Right cardiac atrium (tissue), 1 donor: ENCODE measurements around the genes PRRC2B and NTNG2.

- PRO-cap: no peak
Observed at GRCh38 chr9:131098237-131099213, 2.2 kb downstream of the AIF1L start.

GRCh38 chr9:131189763-131190366, 64.5 kb downstream of the NUP214 start:
- PRO-cap: no peak

- PRO-cap: no peak
Observed at GRCh38 chr9:131279210-131279674, 2.9 kb upstream of the FAM78A start.

- PRO-cap: bidirectional peak, plus-strand start at chr9:131394113, minus-strand start at chr9:131393779; bidirectional peak, plus-strand start at chr9:131394289, minus-strand start at chr9:131394223
Observed at GRCh38 chr9:131393918-131394331, at the start of gene PRRC2B. Gene PRRC2B, plus strand, starts transcription at chr9:131394086.

DNA sequence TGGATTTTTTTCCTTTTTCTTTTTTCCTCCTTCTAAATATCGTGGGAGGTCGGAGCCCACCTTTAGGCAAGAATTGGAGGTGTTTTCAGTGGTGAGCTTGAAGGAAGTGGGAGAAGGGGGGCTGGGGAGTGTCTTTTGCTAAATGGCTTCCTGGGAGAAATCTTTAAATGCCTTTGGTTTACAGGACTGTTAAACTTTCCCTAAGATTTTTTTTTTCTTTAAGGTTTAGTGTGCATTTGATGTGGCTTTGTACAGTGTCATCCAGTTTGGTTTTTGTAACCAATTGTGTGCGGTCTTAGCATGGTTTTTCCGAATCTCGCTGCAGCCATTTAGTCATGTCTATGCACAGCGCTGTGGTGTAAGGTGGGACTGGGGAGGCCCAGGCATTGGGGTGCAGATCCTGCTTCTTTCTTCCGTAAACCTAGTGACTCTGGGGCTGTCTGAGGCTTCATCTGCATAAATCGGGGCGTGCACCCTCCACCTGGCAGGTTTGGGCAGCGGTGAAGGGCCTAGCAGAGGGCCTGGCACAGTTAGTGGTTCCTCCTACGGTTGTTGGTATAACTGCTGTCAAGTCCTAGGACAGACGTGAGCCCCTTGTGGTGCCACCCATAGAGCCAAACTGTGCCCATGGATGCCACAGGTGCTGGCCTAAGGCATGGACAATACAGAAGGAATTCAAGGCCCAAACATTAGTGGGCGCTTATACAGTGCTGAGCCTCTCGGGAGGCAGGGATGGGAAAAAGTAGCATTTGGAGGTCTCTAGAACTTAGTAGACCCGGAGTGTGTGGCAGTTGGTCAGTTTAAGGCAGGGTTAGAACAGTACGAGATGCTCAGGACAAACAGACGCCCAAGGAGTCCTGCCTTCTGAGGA, 1.4 kb downstream of the PRRC2B start:
- PRO-cap: no peak

DNA sequence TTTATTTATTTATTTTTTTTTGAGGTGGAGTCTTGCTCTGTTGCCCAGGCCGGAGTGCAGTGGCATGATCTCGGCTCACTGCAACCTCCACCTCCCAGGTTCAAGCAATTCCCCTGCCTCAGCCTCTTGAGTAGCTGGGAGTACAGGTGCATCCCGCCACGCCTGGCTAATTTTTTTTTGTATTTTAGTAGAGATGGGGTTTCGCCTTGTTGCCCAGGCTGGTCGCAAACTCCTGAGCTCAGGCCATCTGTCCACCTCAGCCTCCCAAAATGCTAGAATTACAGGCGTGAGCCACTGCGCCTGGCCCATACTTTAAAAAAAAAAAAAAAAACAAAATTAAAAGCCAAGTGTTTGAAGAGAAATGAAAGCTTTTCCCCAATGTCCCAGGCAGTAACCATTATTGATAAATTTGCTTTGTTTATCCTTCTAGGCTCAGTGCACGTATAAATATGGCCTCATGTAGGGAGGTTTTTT, 9.5 kb downstream of the PRRC2B start:
- PRO-cap: no peak

DNA sequence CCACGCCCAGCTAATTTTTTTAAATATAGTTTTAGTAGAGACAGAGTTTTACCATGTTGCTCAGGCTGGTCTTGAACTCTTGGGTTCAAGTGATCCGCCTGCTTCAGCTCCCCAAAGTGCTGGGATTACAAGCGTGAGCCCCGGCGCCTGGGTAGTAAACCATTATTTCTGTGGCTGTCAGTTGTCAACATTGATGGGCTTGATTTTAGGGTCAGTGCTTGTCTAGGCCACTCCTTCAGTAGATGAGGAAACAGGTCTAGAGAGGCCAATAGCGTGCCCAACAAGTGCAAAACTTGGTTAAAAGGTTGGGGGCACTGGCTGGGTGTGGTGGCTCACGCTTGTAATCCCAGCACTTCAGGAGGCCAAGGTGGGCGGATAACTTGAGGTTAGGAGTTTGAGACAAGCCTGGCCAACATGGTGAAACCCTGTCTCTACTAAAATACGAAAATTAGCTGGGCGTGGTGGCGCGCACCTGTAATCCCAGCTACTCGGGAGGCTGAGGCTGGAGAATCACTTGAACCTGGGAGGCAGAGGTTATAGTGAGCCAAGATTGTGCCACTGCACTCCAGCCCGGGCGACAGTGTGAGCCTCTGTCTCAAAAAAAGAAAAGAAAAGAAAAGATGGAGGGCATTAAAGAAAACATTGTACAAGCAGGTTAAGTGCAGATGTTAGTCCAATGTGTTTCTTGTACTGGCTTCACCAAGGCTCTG, 30.4 kb downstream of the PRRC2B start:
- PRO-cap: no peak

GRCh38 chr9:131436208-131437395, 42.7 kb downstream of the PRRC2B start:
- PRO-cap: no peak

- PRO-cap: no peak
Observed at GRCh38 chr9:131467448-131468346, 35.0 kb upstream of the POMT1 start.

DNA sequence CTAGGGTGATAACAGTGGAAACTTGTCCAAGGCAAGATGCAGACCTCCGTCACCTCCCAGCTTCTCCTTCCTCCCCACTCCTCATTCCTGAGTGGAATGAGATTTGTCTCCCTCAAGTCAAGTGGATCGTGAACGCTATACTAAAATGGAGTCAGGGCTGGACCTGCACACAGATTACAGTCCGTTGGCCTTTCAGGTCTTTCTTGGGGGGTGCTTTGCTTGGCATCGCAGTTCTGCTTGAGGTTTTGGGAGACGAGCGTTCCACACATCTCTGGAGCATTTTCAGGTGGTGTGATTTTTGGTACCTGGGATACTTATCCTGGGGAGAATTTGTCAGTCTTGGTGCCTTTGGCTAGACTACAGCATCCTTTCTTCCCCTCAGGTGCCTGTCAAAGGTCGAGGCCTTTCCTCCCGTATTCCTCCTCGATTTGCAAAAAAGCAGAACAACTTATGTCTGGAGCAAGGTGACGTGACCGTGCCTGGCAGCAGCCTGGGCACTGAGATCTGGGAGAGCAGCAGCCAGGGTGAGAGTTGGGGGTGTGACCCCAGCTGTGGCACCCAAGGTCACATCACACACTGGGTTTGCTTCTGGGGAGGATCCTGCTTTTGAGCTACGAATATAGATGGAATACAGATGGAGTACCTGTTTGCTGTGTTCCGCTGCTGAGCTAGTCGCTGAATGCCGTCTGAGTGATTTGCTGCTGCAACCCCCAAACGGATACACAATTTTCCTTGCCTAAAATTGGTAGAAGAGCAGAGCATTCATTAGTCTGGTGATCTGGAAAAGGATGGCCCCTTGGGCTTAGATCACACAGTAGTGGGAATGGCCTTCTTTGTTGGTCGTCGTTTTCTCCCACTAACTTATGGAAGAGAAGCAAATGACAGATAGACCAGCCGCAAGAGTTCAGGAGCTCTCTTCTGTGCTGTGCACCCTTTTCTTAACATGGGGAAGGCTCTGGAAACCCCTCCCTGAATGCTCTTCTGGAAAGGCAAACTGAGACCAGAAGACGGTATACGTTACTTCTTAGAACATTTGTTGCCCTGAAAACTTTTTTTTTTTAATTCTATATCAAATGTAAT, 23.5 kb upstream of the POMT1 start:
- PRO-cap: no peak

GRCh38 chr9:131598109-131598663, 52.9 kb downstream of the PRRT1B start:
- PRO-cap: no peak

DNA sequence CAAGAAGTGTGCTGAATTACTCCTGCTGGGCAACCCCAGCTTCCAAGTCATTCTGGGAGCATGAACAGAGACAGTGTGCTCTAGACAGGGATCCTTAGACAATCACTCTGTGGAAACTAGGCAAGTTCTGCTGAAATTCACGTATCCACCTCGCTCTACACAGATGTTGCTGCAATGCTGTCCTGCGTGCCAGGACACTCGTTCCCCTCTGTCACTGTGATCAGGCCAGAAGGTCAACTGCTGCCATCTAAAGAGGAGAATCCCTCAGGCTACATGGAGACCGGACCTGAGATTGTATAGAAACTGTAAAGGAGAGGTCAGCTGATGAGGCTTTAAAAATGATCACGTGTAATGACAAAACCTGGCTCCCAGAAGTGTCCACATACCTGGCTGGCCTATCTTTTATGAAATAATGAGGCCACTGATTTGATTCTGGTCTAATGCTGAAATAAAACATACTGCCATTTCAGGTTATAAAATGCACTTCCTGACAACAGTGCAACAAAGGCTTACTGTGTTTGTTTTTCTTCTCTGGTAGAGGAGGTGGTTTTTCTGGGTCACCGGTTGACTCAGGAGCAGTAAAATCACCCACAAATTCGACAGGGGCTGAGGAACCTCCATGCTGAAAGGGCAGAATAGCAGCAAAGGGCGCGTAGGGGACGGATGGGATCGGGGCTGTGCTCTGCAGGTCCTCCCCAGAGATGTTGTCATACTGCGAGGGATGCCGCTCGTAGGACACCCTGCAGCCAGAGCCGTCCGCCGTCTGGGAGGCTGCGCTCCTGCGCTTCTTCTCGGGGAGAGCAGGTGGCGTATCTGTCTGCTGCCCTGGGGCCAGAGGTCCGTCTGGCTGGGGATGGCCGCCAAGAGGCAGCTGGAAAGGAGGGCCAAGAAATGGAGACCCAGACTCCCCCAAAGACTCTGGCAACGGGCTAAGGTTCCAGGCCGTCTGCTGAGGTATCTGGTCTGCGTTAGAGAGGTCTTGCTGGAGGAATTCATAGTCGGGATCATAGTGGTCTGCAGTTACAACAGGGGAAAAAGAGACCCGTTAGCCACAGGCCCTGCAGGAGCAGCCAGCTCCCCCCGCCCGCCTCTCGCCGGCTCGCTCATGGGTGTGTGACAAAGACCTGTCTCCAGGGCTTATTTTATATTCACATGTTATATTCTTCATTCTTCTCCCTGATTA, 80.5 kb downstream of the PRRT1B start:
- PRO-cap: no peak

DNA sequence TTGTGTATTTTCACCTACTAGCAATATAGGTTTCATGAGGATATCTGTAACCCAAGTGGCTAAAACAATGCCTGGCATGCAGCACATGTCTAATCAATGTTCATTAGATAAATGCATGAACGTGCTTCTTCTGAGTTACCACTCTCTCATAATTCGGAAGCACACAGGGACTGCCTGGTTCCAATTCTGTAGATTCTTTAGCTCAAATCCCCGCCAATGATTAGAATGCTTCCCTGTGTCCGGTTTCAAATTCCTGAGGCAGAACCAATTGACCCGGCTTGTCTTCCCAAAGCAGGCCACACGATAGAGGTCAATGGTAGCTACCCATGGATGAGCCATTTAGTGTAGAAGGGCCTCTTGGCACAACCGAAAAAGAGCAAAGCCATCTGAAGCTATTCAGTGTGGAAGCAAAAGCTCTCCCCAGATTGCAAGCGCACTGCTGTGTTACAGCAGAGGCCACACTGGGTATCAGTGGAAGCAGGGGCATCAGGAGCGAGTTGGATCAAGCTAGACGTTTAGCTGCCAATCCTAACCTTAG, 44.7 kb downstream of the RAPGEF1 start:
- PRO-cap: no peak

DNA sequence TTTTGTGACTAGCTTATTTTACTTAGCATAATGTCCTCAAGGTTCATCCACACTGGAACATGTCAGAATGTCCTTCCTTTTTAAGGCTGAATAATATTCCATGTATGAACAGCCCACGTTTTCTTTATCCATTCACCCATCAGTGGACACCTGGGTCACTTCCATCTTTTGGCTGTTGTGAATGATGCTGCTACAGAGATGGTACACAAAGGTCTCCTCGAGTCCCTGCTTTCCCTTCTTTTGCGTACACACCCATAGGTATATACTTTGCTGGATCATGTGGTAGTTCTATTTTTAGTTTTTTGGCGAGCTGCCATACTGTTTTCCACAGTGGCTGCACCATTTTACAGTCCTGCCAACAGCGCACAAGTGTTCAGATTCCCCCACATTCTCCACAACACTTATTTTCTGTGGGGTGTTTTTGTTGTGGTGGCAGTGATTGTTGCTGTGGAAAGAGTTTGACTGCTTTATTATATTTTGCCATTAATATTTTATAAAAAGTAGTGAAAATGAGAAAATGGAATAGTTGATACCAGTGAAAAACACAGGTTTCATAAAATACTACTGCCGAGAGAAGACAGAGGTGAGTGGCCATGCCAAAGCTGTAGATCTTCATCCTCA, 16.2 kb downstream of the RAPGEF1 start:
- PRO-cap: no peak

GRCh38 chr9:131869169-131869659, 129.3 kb upstream of the RAPGEF1 start:
- PRO-cap: no peak

GRCh38 chr9:132161862-132162223, at the start of gene NTNG2:
Gene NTNG2, plus strand, starts transcription at chr9:132162058.
- PRO-cap: bidirectional peak, plus-strand start at chr9:132162085, minus-strand start at chr9:132162062; unidirectional peak, plus-strand start at chr9:132162085

GRCh38 chr9:132382072-132382476, 24.6 kb downstream of the TTF1 start:
- PRO-cap: no peak

DNA sequence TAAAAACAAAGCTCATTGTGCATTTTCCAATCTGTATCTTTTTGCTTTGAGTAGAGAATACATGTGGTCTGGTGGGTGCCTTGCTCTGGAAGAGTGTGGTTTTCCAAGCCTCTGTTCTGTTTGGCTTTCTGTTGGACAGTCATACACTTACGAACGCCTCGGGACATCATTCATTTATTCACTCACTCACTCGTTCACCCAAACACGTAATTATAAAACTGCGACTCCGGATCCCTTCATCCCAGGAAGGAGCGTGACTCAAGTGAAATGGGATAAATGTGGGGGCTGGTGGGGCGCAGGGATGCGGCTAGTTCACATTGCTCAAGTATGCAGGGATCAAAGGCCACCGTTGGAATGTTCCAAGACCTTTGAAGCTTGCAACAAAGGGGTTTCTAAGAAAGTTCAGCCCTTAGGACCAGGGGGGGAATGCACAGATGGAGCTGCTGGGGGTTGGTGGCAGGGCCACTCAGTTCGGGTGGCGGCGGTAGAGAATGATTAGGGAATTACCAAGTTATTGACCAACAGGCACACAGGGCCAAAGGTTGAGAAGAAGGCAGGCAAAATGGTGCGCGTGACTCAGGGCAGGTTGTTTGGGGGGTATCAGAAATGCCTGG, 64.3 kb downstream of the CFAP77 start:
- PRO-cap: no peak

DNA sequence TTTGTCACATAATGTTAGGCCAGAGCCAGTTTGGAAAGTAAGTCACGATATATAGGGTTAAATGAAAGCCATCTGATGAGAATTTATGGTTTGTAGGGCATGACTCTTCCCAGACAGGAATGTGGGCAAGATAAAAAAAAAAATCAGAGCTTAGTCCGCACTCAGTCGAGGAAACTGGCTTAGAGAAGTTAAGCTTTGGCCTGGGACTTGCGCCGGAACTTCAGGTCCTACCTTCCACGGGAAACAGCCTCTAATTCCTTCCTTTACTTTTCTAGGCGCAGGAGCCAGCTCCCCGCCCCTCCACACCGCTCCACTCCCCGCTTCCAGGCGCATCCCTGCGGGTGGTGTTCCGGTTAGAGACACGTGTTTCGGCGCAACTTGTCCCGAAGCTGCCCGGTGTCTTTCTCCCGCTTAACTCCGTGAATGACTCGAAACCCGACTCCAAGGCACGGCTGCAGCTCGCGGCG, 411 bp downstream of the DDX31 start:
- PRO-cap: no peak

DNA sequence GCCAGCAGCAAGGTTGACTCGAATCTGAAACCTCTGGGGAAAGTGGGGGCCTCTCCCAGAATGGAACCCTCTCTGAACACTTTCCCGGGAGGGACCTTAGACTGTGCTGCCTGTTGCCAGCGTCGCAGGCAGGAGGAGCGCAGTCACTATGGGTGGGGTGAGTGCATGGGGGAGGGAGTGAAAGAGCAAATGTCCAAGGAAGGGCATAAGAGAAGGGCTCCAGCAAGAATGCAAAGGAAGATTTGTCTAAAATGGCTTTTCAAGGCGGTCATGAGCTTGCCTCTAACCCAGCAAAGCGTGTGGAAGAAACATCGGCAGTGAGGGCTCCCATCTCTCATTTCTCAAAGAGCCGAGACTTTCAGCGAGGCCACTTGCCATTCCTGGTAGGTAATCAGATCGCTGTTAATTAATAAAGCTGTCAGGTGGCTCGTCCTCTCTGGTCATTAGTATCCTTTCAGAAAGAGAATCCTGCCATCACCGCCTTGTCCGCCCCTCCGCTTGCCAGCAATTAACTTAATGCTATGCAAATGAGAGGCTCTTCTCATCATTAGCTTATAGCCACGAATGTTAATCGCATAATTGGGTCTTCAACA, 99.2 kb downstream of the GTF3C4 start:
- PRO-cap: bidirectional peak, plus-strand start at position 188 of the sequence, minus-strand start at position 108 of the sequence